H1 (cell line): ENCODE measurements around a stretch of chr2.

DNA sequence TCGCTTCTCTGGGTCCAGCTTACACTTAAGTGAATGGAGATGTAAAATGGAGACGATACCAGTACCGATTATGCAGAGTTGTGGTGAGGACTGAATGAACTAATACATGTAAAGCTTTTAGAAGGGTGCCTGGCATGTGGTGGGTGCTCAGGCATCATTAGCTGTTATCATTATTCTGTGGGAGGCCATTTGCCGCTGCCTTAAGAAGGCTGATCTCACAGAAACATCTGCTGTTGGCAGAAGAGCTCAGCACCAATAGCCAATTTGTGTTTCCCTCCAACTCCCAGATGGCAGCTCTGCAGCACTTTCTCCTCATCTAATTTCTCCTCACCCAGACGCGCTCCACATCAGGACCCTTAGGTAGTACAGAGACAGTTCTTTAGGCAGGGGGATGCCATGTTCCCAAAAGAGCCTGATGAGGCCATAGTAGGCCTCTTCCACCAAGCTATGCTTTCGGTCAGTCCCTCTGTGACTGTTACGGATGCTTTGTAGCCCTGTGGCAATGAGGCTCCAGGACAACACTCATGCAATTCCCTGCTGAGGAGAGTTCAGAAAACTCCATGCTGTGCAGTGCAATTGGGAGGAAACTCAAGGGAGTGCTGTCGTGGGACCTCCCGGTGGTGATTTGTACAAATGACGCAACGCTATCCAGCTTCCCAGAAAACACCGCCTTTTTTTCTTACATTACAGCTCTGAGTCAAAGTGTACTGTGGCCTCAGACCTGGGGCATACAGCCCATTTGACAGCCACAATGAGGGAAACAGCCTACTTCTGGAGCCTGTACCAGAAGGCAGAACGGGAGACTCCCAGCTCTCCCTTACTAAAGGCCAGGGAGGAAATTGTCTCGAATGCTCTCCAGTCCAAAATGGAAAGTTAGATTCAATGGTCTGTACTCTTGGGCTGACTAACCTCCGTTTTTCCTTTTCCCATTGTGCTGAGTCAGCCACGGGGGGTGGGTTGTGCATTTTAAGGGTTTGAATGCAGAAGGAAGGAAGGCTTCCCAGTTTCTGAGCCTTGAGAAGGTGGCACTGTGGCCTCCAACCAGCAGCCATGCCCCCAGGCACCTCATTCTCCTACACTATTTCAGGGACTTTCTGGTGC, 16.1 kb upstream of the CYP1B1 start:
- RRBS, result no CpG with 5 or more reads among the region's 17 CpGs
CAGE:
- cytosol, long polyA plus RNA, result no peak
- long polyA plus RNA, result no peak
- nucleus, long polyA plus RNA, result no peak

- RRBS, result no CpG with 5 or more reads among the region's 1 CpG
CAGE:
- cytosol, long polyA plus RNA, result no peak
- long polyA plus RNA, result no peak
- nucleus, long polyA plus RNA, result no peak
These were observed 95.4 kb upstream of the CYP1B1 start for GRCh38 chr2:38171330-38171756.

DNA sequence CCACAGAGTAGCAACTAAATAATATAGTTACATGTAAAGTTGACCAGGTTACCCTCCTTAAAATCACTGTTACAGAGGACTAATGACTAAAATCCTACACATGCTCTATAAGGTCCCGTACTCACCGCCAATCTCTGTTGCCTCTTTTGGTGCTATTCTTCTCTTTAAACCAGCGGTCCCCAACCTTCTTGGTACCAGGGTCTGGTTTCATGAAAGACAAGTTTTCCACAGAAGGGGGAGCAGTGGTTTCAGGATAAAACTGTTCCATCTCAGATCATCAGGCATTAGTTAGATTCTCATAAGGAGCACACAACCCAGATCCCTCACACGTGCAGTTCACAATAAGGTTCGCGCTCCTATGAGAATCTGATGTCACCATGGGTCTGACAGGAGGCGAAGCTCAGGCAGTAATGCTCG, 30.7 kb downstream of the ATL2 start:
- RRBS, result no CpG with 5 or more reads among the region's 8 CpGs
CAGE:
- cytosol, long polyA plus RNA, result no peak
- long polyA plus RNA, result no peak
- nucleus, long polyA plus RNA, result no peak

GRCh38 chr2:38466377-38467434, 89.6 kb upstream of the ATL2 start:
- RRBS, result no CpG with 5 or more reads among the region's 12 CpGs
CAGE:
- cytosol, long polyA plus RNA, result no peak
- long polyA plus RNA, result no peak
- nucleus, long polyA plus RNA, result no peak

GRCh38 chr2:38533221-38533741, 69.4 kb downstream of the HNRNPLL start:
- RRBS, result no CpG with 5 or more reads among the region's 9 CpGs
CAGE:
- cytosol, long polyA plus RNA, result no peak
- long polyA plus RNA, result no peak
- nucleus, long polyA plus RNA, result no peak

GRCh38 chr2:38533742-38534135, 69.0 kb downstream of the HNRNPLL start:
- RRBS, result no CpG with 5 or more reads among the region's 9 CpGs
CAGE:
- cytosol, long polyA plus RNA, result no peak
- long polyA plus RNA, result no peak
- nucleus, long polyA plus RNA, result no peak

DNA sequence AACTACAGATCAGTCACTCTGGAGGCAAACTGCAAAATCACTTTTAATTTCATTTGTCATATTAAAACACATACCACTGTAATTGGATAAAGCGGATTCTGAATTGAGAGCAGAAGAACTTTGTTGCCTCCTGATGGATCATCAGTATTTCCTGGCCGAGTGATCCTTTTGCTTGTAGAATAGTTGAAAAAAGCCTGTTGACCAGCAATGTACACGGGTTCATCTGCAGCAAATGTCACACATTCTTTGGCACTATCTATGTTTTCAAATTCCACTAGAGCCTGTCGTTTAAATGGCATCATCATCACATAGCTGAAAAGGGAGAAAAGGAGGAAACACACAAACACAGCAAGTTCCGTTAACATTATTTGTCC, 17.2 kb downstream of the HNRNPLL start:
- RRBS, result no CpG with 5 or more reads among the region's 5 CpGs
CAGE:
- cytosol, long polyA plus RNA, result no peak
- long polyA plus RNA, result no peak
- nucleus, long polyA plus RNA, result no peak

DNA sequence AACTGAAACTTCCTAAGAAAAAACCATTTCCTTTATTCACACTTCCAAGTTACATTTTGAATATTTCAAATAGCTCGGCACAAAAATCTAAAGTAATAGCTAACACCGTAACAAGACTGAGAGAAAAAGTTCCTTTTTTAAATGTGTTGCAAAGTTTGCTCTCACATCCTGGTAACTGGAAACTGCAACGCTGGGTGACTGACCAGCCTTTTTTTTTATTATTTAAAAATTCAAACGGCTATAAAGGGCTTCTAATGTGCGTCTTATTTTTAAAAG, 1.7 kb downstream of the HNRNPLL start:
- RRBS, result no CpG with 5 or more reads among the region's 5 CpGs
CAGE:
- cytosol, long polyA plus RNA, result no peak
- long polyA plus RNA, result no peak
- nucleus, long polyA plus RNA, result no peak

DNA sequence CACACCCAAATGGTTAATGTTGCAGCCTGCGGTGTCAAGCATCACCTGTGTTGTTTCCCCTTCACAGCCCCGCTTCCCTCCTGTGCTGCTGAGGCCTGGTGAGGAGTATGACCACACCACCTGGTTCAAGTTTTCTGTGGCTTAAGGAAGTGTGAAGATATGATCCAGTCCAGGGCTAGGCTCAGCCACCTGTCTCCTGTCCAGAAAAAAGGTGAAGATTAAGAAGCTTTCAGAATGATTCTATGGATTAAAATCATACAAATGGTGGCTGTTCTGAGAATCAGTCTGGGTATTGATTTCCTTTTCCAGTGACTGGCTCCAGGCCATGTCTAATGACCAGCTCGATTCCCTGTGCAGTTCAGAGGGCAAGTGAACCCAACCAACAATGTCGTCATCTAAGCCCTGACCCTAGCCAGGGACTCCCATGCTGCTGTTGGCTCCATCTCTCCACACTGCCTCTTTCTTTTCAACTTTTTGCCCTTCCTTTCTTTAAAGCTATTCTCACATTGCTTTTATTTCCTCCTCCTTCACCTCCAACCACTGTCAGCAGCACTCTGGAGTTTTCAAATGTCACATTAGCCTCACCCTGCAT, 17.6 kb downstream of the SRSF7 start:
- RRBS, result no CpG with 5 or more reads among the region's 4 CpGs
CAGE:
- cytosol, long polyA plus RNA, result no peak
- long polyA plus RNA, result no peak
- nucleus, long polyA plus RNA, result no peak

GRCh38 chr2:38743016-38743545, 8.1 kb downstream of the SRSF7 start:
- RRBS, result no CpG with 5 or more reads among the region's 8 CpGs
CAGE:
- cytosol, long polyA plus RNA, result no peak
- long polyA plus RNA, result no peak
- nucleus, long polyA plus RNA, result no peak

DNA sequence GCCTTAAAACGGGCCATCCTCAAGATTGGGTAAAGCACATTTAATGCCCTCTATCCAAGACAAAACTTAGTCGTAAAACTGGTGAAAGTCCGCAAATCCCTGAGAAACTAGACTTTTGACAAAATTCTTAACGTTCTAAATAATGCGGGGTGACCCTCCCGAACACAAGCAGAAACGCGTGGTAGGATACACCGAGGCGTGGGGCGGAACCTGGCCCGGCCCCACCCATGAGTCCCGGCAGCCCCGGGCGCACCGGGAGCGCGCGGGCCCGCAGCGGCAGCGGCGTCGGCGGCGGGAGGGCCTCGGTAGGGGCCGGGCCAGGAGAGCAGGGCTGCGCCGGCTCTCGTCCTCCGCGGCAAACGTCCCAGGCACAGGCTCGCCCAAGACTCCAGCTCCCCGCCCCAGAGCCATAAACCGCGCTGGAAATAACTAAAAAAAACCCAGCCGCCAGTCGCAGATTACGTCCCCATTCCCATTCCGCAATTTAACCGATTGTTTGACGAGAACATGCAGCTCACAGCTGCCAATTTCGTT, 831 bp downstream of the SRSF7 start:
- RRBS, result 1% methylated on average over 13 of the region's 45 CpGs
CAGE:
- cytosol, long polyA plus RNA, result no peak
- long polyA plus RNA, result no peak
- nucleus, long polyA plus RNA, result no peak

GRCh38 chr2:38794494-38794946, 16.5 kb downstream of the GEMIN6 start:
- RRBS, result no CpG with 5 or more reads among the region's 4 CpGs
CAGE:
- cytosol, long polyA plus RNA, result no peak
- long polyA plus RNA, result no peak
- nucleus, long polyA plus RNA, result no peak

DNA sequence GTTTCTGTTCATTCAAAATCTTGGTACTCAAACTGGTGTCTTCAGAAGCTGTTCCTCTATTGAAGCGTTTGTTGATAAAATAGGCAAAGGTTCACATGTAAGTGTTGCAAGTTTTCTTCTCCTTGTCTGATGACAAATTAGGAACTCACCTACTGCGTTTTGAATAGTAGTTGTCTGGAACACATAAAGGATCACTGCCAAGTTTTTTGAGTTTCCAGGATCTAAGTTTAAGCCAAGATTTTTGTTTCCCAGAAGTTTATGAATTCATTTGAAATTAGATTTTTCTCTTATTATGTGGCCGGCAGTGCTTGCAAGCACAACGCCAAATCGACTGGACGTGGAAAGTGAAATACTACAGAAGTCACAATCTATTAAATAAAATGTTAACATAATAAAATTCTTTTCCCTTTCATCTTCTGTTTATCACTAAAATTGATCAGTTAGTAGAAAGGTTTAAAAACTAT, 85.4 kb downstream of the ARHGEF33 start:
- RRBS, result no CpG with 5 or more reads among the region's 6 CpGs
CAGE:
- cytosol, long polyA plus RNA, result no peak
- long polyA plus RNA, result no peak
- nucleus, long polyA plus RNA, result no peak

- RRBS, result no CpG with 5 or more reads among the region's 5 CpGs
CAGE:
- cytosol, long polyA plus RNA, result no peak
- long polyA plus RNA, result no peak
- nucleus, long polyA plus RNA, result no peak
These were observed 105.5 kb downstream of the ARHGEF33 start for GRCh38 chr2:38995125-38995608.

- RRBS, result no CpG with 5 or more reads among the region's 1 CpG
CAGE:
- cytosol, long polyA plus RNA, result no peak
- long polyA plus RNA, result no peak
- nucleus, long polyA plus RNA, result no peak
These were observed 137.5 kb downstream of the MAP4K3 start for GRCh38 chr2:39299630-39300031.

GRCh38 chr2:39497483-39497964, 60.4 kb upstream of the MAP4K3 start:
- RRBS, result no CpG with 5 or more reads among the region's 3 CpGs
CAGE:
- cytosol, long polyA plus RNA, result no peak
- long polyA plus RNA, result no peak
- nucleus, long polyA plus RNA, result no peak

DNA sequence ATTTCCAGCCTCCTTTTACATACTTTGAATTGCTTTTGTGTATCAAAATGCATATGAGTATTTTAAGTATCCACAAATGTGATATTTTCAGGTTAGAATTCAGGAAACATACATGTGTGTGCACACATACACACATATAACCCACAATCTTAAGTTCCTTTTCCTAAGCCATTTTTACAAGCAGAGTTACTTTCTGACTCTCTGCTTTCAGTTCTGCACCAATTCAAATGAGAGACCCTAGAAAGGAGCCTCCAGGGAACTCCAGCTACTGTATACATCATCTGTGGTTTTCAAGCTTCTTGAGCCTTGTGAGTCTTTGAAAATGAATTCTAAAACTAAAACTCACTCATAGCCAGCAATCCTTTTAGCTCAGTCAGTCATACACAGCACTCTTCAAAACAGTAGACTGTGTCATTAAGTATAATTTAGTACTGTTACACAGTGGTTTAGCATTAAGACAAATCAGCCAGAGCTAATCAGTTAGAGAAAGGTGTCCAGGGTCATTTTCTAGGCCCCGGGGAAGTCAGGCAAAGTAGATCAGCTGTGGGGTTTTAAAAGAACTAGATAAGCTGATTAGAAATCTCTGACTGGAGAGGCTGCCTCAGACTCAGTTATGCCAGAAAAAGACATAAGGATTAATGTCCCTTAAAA, 322.0 kb upstream of the THUMPD2 start:
- RRBS, result no CpG with 5 or more reads among the region's 1 CpG
CAGE:
- cytosol, long polyA plus RNA, result no peak
- long polyA plus RNA, result no peak
- nucleus, long polyA plus RNA, result no peak

- RRBS, result no CpG with 5 or more reads among the region's 7 CpGs
CAGE:
- cytosol, long polyA plus RNA, result no peak
- long polyA plus RNA, result no peak
- nucleus, long polyA plus RNA, result no peak
These were observed 200.8 kb downstream of the SLC8A1 start for GRCh38 chr2:40250961-40251628.

- RRBS, result no CpG with 5 or more reads among the region's 9 CpGs
CAGE:
- cytosol, long polyA plus RNA, result no peak
- long polyA plus RNA, result no peak
- nucleus, long polyA plus RNA, result no peak
These were observed 84.4 kb downstream of the SLC8A1 start for GRCh38 chr2:40367290-40368091.

DNA sequence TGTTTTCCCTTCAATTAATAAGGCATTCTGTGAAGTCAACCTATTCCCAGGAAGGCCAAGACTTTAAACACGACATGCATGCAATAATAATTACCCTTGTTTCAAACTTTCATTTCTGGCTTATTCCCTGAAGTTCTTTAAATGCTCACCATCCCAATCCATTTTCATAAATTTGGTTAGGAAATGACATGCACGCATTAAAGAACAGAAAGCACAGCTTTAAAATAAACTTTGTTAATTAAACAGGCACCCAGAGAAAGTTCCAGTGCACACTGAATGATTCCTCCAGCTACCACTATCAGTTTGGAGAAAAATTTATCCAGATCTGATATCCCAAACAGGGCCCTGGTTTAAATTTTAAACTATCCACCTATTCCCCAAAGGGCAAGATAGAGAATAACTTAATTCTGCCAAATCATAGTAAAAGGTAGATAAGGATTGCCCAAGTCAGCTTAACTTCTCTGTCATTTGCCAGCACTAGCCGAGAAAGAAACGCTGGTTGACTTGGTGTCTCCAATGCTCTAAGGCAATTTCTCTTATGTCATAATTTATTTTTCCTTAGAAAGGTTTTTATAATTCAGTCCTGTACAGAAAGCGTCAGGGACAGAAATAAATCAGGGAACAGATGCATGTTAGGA, 322.0 kb upstream of the PKDCC start:
- RRBS, result no CpG with 5 or more reads among the region's 5 CpGs
CAGE:
- cytosol, long polyA plus RNA, result no peak
- long polyA plus RNA, result no peak
- nucleus, long polyA plus RNA, result no peak